Thyroid gland (tissue), 7 donors: ENCODE measurements around a stretch of chr5.

GRCh38 chr5:64788746-64789110, 20.0 kb downstream of the CWC27 start:
- PRO-cap, 2 experiments = no peak in any of the 2 experiments
- RAMPAGE, long total RNA, 5 experiments = no peak in any of the 5 experiments

DNA sequence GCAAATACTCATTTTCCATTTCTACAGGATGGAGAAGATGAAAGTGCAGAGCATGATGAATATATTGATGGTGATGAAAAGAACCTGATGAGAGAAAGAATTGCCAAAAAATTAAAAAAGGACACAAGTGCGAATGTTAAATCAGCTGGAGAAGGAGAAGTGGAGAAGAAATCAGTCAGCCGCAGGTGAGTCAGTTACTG, 35.4 kb downstream of the CWC27 start:
- PRO-cap, 2 experiments = no peak in any of the 2 experiments
- RAMPAGE, long total RNA, 5 experiments = no peak in any of the 5 experiments

GRCh38 chr5:65036346-65036545, 267.5 kb downstream of the CWC27 start:
- PRO-cap, 2 experiments = no peak in any of the 2 experiments
- RAMPAGE, long total RNA, 5 experiments = no peak in any of the 5 experiments

- PRO-cap, 2 experiments = no peak in any of the 2 experiments
- RAMPAGE, long total RNA, 5 experiments = no peak in any of the 5 experiments
Measured at GRCh38 chr5:66165346-66166304, 21.5 kb downstream of the SREK1 start.

DNA sequence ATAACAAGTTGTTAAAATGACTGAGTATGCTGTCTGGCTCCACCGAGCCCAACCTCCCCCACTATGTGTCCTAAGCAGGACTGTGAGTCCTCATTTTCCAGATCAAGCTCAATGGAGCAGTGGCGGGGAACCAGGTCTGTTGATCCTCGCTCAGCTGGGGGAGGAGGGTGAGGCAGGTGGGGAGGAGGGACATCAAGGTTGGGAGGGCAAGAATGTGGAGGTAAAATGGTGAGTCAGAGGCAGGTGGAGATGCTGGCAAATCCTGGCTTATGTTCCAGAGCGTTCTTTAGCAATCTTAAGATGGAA, 63.9 kb downstream of the SREK1 start:
- PRO-cap, 2 experiments = peak in 1 of 2 experiments; most common plus-strand start position 93 of the sequence (in 1); most common minus-strand start position 113 of the sequence (in 1)
- RAMPAGE, long total RNA, 5 experiments = no peak in any of the 5 experiments

GRCh38 chr5:66361060-66361598, 217.0 kb downstream of the SREK1 start:
- PRO-cap, 2 experiments = no peak in any of the 2 experiments
- RAMPAGE, long total RNA, 5 experiments = no peak in any of the 5 experiments

- PRO-cap, 2 experiments = no peak in any of the 2 experiments
- RAMPAGE, long total RNA, 5 experiments = no peak in any of the 5 experiments
Measured at GRCh38 chr5:66621879-66622339, 25.7 kb downstream of the MAST4 start.

DNA sequence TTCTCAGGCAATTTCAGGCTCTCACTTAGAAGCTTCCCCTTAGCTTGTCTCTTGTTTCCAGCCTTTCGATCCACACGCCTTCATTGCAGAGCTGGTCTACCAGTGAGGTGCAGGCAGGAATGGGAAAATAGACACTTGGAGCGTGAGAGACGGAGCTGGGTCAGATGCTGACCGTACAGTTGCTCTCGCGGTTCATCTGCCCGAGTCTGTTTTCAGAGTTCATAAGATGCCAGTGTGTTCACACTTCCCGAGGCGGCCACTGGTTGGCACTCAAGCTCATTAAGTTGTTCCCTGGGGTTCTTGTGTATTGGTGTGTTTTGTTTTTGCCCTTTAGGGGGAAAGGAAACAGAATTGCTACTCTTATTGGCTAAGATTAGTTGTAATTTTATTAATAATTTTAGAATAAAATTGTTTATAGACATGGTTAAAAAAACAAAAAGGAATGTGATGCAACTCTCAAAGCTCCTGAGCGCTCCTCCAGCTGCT, 145.9 kb downstream of the MAST4 start:
- PRO-cap, 2 experiments = no peak in any of the 2 experiments
- RAMPAGE, long total RNA, 5 experiments = no peak in any of the 5 experiments

DNA sequence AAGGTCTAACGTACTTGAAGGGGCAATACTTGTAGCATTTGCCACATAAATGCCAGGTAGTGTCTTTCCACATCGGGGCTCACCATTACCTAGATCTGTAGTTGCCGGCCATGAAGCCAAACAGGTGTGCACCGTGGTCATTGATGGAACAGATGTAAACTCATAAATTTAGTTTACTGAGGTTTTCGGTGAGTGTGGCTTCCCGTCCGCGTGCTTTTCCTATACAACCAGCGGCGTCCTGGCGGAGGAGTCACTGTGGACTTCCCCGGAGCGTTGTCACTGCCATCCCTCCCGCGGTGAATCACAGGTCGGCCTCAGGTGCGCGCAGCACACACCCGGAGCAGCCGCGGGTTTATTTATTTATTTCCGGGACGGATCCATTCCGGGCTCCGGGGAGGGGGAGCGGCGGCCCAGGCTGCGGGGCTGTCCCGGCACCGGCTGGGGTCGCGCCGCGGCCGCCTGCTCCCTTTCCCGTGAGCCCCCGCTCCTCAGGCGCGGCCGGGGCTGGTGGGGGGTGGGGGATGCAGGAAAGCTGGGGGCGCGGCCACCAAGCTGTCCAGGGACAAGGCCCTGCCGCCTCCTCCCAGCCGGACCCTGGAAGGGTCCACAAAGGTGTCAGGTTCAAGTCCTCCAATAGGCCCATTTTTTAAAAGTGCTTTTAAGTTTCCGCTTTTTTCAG, 192.7 kb downstream of the CD180 start:
- PRO-cap, 2 experiments = peak in 2 of 2 experiments; most common plus-strand start position 140 of the sequence (in 1); most common minus-strand start position 303 of the sequence (in 2)
- RAMPAGE, long total RNA, 5 experiments = start-site peak on the plus strand in 2 of 5 experiments, centred at positions 453 to 539 of the sequence, 24 to 53 reads per replicate; start-site peak on the minus strand in 1 of 5 experiments, centred at position 320 of the sequence, 74 reads per replicate

DNA sequence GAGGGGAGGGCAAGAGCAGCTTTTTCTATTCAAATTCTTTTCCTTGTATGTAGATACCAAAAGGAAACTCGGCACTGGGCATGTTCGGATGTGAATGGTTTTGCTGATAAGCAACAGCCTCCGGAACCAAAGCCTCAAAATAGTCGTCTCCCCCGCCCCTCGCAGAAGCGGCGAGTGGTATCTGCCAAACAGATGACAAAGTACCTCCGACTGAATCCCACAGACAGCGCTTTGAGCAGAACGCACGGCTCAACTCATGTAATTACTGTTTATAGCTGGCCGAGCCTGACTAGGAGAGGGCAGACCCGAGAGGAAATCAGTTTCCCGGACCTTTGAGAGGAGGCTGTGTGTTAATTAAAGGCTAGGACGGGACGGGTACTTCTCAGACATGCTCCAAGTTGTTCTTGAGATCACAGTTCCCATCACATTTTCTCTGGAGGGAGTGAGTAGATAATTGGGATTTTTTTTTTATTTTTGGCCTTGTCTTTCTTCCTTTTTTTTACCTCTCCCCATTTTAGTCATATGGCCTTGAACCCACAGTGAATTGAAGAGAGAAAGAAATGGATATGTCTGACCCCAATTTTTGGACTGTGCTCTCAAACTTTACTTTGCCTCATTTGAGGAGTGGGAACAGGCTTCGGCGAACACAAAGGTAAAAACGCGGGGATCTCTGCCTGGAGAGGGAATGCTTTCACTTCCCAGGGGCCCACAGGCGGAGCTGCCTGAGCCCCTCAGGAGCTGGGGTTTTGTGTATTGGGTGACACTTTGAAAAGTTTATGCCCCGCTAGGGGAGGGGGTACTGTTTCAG, 192.0 kb downstream of the CD180 start:
- PRO-cap, 2 experiments = peak in 2 of 2 experiments; most common plus-strand start position 222 of the sequence (in 2); most common minus-strand start position 256 of the sequence (in 1)
- RAMPAGE, long total RNA, 5 experiments = start-site peak on the plus strand in 3 of 5 experiments, centred at positions 219 to 228 of the sequence, 6 to 76 reads per replicate

DNA sequence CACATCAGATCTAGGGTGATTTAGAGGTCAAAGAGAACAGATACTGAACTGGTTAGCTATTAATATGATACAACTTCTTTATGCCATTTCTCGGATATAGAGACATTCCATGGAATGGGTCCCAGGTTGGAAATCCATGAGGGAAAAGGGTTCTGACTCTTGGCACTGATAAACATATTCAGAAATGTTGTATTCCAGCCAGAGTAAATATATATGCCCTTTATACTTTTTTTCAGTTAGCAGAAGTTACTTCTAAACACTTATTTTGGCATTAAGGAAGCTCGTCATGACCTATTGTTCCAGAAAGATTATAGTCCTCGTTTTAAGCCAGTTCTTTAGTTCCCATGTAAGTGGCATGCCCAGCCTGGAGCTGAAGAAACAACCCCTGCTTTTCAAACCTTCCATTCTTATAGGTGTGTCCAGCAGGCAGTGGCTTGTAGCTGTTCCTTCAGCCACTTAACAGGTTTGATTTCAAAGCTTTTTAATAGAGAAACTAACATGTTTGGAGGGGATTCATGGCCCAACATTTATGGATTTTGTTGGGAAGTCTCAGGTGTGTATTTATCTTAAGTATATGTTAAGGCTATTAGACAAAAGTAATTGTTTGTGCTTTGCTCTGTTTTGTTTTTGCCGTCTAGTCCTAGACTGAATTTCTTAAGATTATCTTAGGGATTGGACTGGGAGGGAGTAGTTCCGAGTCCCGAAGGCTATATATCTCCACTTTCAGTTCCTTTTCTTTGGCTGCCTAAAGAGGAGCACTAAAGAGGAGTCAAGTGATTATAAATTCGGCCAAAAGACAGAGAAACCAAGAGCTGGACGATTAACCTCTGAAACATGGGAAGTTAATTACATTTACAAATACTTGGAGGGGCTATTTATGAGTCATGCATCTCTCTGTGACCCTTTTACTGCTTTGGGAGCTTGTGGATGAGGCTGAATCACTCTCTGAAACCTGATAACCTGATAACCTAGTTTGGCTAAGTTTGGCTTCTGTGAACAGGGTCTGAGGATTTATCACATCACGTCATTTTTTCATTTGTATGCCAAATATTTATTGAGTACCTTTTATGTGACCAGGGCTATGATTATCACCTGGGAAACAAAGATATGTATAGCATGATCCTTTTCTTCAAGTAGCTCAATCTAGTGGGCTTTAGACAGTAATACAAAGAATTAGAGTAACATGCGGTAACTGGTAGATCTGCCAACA, 181.3 kb downstream of the CD180 start:
- PRO-cap, 2 experiments = peak in 2 of 2 experiments; most common plus-strand start position 338 of the sequence (in 2); most common minus-strand start position 836 of the sequence (in 1)
- RAMPAGE, long total RNA, 5 experiments = no peak in any of the 5 experiments

GRCh38 chr5:67095336-67096237, 101.0 kb downstream of the CD180 start:
- PRO-cap, 2 experiments = peak in 2 of 2 experiments; most common plus-strand start chr5:67095584 (in 2); most common minus-strand start chr5:67095639 (in 2)
- RAMPAGE, long total RNA, 5 experiments = no peak in any of the 5 experiments

DNA sequence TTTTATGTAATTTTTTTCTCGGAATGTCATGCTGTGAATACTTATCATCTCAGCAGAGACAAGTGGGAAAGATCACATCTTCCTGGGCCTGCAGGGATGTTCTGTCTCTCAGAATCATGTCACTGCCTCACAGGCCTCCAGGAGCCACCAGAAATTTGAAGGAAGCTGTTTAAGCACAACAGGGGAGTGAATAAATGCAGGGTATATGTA, 91.3 kb upstream of the CD180 start:
- PRO-cap, 2 experiments = peak in 1 of 2 experiments; most common plus-strand start position 55 of the sequence (in 1)
- RAMPAGE, long total RNA, 5 experiments = no peak in any of the 5 experiments

GRCh38 chr5:67475250-67475982, 278.8 kb upstream of the CD180 start:
- PRO-cap, 2 experiments = no peak in any of the 2 experiments
- RAMPAGE, long total RNA, 5 experiments = no peak in any of the 5 experiments

DNA sequence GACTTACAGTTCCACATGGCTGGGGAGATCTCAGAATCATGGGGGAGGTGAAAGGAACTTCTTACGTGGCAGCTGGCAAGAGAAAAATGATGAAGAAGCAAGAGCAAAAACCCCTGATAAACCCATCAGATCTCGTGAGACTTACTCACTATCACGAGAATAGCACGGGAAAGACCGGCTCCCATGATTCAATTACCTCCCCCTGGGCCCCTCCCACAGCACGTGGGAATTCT, 293.9 kb upstream of the CD180 start:
- PRO-cap, 2 experiments = no peak in any of the 2 experiments
- RAMPAGE, long total RNA, 5 experiments = no peak in any of the 5 experiments

DNA sequence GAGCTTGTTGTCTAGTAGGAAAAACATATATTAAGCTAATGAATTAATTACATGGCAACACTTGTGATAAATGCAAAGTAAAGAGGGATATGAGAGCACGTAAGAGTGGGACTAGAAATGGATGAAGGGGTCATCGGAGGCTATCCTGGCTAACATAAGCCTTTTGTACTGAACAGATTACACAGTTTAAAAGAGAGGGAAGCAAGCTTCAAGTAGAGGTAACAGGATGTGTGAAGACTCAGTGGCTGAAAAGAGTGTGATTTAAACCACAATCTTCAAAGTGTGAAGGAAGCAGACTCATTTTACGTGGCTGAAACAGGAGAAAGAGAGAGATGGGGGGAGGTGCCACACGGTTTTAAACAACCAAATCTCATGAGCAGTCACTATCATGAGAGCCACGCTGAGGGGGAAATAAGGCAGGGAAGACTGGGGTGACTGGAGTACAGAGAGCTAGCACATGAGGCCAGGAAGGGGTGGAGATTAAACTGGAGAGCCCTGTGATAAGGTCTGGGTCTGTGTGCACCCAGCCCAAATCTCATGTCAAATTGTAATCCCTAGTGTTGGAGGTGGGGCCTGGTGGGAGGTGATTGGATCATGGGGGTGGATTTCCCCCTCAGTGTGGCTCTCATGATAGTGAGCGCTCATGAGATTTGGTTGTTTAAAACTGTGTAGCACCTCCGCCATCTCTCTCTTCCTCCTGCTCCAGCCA, 318.4 kb upstream of the CD180 start:
- PRO-cap, 2 experiments = no peak in any of the 2 experiments
- RAMPAGE, long total RNA, 5 experiments = no peak in any of the 5 experiments

GRCh38 chr5:67642359-67642905, 445.8 kb upstream of the CD180 start:
- PRO-cap, 2 experiments = peak in 1 of 2 experiments; most common minus-strand start chr5:67642652 (in 1)
- RAMPAGE, long total RNA, 5 experiments = no peak in any of the 5 experiments

DNA sequence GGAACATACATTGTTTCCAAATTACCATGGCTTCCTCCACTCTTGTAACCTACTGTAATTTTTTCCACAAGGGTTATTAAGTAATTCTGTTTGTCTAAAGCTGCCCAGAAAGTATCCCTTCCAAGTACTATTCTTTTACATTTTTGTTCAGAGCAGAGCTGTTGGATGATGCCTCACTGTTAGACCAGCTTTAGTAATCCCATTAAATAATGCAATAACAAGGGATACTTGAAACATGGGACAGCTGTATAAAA, 483.6 kb upstream of the CD180 start:
- PRO-cap, 2 experiments = peak in 1 of 2 experiments; most common plus-strand start position 155 of the sequence (in 1)
- RAMPAGE, long total RNA, 5 experiments = no peak in any of the 5 experiments

- PRO-cap, 2 experiments = peak in 2 of 2 experiments; most common plus-strand start chr5:68214960 (in 2); most common minus-strand start chr5:68215170 (in 2)
- RAMPAGE, long total RNA, 5 experiments = no peak in any of the 5 experiments
Measured at GRCh38 chr5:68214763-68215697, 526 bp upstream of the PIK3R1 start.

DNA sequence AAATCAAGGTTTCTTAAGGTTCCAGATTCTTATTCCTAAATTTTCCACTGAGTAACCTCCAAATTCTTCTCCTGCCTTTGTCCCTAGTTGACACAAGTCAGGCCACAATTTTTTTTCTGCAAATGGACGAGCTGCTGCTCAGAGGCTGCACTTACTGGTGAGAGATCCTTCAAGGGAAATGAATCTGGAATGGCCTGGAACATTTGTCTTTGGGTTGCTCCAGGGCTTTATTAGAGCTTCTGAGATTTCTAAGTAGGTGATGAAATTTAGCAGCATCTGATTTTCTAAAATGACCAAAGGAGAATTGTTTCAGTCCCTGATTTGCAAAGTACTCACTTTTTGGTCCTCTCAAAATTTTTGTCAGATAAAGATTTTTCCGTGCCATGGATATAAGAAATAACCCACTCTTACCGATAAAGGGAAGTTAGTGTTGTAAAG, 39.3 kb downstream of the PIK3R1 start:
- PRO-cap, 2 experiments = peak in 1 of 2 experiments; most common plus-strand start position 312 of the sequence (in 1); most common minus-strand start position 170 of the sequence (in 1)
- RAMPAGE, long total RNA, 5 experiments = no peak in any of the 5 experiments